ENCODE measurements around a stretch of chr16.

DNA sequence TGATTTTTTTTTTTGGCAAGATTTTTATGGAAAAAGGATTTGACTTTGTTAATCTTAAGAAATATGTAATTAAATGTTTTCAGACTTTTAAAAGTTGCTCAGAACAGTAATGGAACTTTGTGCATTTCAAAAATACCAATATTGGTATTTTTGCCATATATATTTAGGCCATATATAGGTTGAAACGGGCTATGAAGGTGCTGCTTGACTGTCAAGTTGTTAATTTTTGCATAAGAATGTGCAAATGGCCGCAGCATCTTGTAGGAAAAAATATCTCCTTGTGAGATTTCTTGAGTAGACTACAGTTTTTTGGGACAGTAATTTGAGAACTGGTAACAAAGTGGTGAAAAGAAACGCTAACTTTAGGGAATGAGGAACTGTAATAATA, 2.4 kb downstream of the HAPSTR1 start:
- RRBS, result no CpG with 5 or more reads among the region's 3 CpGs

GRCh38 chr16:9109172-9110328, 18.1 kb downstream of the HAPSTR1 start:
- RRBS, result no CpG with 5 or more reads among the region's 9 CpGs

DNA sequence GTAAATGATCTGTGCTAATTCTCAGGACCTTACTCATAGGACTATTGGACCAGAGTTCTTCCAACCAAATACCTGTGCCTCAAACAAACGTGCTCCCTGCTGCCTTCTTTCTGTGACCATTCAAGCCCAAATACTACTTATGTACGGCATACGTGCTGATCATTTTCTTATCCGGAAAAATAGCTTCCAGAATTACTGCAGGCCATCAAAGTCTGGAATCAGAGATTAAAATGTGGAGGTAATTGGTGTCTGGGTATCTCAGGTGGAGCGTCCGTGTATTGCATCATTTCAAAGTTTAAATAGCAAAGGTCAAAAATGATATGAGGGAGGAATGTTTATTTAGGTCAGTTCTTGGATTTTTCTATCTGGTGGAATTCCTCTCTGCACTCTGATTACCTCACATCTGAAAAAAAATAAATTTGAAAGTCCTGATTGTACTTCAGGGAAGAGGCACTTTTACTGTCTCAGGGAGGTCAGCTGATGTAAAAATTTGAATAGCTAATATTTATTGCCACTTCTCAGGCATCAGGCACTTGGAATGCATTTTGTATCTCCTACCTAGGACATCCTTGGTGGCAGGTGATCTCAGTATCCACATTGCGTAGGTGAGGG, 454.0 kb downstream of the HAPSTR1 start:
- RRBS, result no CpG with 5 or more reads among the region's 7 CpGs

GRCh38 chr16:9545965-9546387, 454.5 kb downstream of the HAPSTR1 start:
- RRBS, result no CpG with 5 or more reads among the region's 3 CpGs

GRCh38 chr16:10177784-10178482, 4.3 kb downstream of the GRIN2A start:
- RRBS, result 91% methylated on average over 4 of the region's 7 CpGs

DNA sequence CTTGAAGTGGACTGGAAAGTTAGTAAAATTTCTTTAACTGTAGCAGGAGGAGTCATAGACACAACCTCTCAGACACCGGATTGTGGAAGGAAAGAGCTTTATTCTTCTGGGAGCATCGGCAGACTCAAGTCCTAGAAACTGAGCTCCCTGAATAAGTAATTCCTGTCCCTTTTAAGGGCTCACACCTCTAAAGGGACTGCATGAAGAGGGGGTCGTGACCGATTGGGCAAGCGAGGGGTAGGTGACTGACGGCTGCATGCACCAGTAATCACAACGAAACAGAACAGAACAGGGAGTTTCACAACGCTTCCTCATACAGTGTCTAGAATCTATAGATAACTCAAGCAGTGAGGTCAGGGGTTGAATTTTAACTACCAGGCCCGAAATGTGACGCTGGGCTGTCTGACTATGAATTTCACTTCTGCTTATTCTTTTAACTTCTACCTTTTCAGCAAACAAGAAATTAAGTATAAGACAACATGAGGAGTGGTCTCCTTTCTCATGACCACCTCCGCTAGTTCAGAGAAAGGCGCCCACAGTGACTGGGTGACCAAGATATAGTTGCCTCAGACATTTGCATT, 88.5 kb upstream of the ATF7IP2 start:
- RRBS, result no CpG with 5 or more reads among the region's 12 CpGs

DNA sequence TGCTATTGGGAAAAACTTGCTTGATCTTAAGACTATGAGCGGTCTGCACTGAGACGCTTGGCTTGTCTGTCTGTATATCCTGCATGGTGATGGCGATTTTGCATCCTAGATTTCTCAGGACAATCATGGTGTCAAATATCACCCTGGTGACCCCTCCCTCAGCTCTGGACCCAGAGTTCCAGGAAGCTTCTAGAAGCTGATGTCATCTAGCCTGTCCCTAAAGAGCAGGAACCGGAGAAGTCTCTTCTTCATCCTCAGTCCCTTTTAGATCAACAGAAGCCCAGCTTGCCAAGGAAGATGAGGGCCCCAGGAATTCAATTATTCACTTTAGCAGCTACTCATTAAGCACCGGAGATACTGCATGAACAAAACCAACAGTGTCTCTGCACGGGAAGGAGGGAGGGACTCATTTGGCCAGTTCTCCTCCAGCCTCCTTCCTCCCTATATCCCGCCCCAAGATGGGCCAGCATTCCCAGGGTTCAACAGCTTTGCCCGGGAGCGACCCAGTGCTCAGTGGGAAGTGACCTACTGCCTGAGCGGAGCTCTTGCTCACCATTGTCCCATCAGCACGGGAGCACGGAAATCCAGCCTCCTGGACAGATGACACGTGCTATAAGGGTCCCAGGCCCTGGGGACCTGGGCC, 3.9 kb downstream of the EMP2 start:
- RRBS, result 29% methylated on average over 2 of the region's 13 CpGs

GRCh38 chr16:10765664-10766154, 22.1 kb downstream of the NUBP1 start:
- RRBS, result no CpG with 5 or more reads among the region's 4 CpGs

GRCh38 chr16:10878327-10879137, 1.5 kb downstream of the CIITA start:
- RRBS, result no CpG with 5 or more reads among the region's 26 CpGs

- RRBS, result no CpG with 5 or more reads among the region's 7 CpGs
Observed at GRCh38 chr16:10981909-10982543, 37.7 kb downstream of the CLEC16A start.

GRCh38 chr16:11104766-11105658, 151.0 kb downstream of the SOCS1 start:
- RRBS, result no CpG with 5 or more reads among the region's 9 CpGs

DNA sequence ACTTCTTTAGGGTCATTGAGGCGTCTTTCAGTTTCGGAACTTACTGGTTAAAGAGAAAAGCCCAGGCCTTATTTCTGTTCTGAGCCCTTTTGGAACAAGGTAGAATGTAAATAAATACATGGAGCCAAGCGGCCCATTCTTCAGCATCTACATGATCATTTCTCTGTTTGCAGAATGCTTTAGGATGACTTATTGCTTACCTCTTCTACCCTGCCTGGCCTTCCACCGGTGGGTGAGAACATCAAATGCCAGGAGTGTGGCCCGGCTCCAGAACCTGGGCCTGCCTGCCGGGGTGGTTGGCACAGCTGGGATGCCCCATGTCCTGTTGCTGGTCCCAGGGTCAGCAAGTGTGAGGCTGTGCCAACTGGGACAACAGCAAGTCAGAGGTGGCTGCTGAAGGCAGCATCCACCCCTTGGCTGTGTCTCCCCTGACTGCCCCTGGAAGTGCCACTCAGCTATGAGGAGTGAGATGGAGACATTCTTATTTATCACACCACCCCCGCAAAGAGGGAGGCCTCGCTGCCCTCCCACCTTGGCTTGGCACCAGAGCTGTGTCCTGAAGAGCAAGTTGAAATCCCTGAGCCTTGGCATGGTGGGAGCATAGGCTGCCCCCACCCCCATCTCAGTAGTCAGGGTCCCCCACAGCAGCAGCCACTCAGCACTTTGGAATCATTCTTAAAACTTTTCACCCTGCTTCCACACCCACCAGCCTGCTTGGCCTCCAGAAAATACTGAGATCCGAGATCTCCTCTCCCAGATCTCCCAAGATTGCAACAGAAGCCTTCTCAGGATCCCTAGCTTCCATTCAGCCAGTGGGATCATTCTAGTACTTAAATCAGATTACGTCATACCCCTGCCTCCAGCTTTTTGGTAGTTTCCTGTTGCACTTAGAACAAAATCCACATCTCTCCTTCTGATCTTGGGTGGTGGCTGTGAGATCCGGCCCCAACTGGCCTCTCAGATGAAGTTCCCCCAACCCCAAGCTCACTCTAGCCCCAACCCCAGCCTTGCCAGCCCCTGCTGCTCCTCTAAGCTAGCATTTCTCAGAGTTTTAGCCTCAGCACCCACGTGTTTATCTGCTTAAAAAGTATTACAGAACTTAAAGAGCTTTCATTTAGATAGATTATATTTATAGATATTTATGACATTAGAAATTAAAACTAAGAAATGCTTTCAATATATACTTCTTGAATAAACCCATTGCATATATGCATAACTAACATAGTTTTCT, 127.5 kb downstream of the SOCS1 start:
- RRBS, result no CpG with 5 or more reads among the region's 12 CpGs

- RRBS, result no CpG with 5 or more reads among the region's 10 CpGs
Observed at GRCh38 chr16:11183399-11183868, 72.6 kb downstream of the SOCS1 start.

GRCh38 chr16:11238441-11238665, 17.7 kb downstream of the SOCS1 start:
- RRBS, result no CpG with 5 or more reads among the region's 3 CpGs

- RRBS, result no CpG with 5 or more reads among the region's 7 CpGs
Observed at GRCh38 chr16:11311102-11311661, 30.1 kb upstream of the PRM1 start.

GRCh38 chr16:11333563-11334272, 11.5 kb upstream of the RMI2 start:
- RRBS, result no CpG with 5 or more reads among the region's 10 CpGs

DNA sequence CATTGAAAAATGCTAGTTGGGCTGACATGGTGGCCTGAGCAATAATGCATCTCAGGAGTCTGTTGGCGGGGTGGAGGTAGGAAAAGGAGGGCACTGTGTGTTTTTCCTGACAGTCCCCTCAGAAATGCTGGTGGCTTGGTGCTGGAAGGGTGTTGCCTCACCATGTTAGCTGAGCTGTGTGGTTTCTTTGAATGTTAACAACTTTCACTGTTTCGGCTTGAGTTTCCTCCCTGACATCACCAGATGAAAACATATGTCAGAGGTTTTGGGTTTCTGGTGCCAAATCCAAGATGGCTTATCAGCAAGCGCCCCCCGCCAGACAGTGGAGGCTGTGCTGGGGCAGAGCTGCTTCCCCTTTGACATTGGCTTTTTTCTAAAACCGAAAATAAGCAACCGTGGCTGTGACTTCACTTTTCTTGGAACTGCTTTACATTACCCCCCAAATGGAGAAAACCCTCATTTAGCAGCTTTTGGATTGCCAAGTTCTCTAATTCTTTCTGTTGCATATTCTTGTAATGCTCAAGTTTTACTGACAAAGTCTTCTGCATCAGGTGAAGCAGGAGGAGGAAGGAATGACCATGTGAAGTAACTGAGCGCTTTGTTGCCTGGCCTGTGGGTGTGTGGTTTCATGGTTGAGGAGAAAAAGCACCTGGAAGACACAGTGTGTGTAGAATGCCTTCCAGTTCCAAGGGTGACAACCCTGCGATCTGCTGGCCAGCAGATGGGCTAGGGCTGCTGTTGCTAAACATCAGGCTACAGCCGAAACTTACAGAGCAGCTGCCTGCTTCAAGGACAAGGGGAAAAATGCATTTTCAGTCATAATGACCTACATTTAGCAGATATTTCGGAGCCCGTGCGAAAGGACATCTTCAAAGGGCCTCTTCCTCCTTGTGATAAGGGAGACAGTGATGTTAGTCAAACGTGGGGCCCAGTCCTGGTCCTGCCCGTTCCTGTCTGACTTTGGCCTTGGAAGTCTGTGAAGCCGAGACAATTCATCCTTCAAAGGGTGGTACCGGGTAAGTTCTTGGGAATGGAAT, 9.7 kb downstream of the RMI2 start:
- RRBS, result no CpG with 5 or more reads among the region's 16 CpGs

GRCh38 chr16:11370545-11371002, 25.3 kb downstream of the RMI2 start:
- RRBS, result no CpG with 5 or more reads among the region's 7 CpGs

DNA sequence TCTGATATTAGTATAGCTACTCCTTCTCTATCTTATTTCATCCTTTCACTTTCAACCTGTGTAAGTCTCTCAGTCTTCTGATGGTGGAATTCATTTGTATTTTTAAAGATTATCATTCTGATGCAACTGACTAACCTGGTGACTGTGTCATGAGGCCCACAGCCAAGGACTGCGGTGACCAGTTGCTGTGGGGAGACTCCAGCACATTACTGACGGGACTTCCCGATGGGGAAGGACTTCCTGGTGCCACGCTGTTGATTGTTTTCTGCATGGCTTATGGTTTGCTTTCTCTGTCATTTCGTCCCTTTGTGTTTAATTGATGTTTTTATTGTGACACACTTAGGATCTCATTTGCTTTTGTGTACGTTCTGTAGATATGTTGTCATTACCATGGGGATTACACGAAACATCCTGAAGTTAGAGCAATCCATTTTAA, 34.2 kb downstream of the RMI2 start:
- RRBS, result no CpG with 5 or more reads among the region's 7 CpGs

DNA sequence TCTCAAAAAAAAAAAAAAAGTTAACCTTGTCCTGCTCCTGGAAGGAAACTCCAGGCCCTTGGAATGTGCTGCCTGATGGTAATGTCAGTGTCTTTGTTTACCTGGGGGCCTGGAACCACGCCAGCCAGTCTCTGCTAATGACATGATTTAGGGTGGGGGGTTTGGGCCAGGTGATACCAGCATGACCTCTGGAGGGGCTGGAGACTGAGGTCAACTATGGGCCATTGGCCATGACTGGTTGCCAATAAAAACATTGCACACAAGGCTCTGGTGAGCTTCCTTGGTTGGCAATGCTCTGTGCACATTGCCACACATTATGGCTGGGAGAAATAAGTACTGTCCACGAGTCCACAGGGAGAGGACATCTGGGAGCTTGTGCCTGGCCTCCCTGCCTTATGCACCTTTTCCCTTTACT, 7.2 kb upstream of the ENSG00000188897 start:
- RRBS, result no CpG with 5 or more reads among the region's 2 CpGs

Data from HGPS cell (cell line).